Placental pericyte (primary cell): ENCODE measurements around a stretch of chr20.

DNA sequence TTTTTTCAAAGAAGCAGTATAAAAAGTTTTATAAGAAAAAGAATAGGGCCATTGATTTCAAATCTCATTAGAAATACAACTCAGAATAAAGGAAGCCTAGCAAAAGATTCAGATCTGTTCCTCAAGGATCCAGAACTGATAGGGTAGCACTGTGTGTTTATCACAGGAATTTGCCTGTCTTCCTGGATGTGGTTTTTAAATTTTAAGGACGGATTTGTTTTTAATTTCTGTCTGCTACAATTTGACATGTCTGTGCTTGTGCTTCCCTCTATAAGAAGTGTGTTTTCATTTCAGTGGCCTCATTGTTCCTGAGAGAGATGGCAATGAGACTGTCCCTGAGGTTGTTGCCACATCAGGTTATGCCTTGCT, 74.6 kb downstream of the ATRN start:
- CAGE, long polyA plus RNA = no peak

- CAGE, long polyA plus RNA = no peak
Observed at GRCh38 chr20:3595505-3596010, 67.6 kb downstream of the GFRA4 start.

DNA sequence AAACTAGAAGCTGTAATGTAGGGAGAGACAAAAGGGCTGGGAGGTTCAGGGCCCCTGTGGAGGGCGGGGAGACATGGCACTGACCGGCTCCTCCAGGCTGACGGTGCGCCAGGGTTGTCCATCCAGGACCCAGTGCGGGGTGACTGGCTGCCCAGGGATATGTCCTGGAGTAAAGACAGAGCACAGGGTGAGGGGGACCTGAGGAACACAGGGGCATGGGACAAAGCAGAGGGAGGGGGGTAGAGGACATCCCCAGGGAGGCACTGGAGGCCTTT, 2.5 kb downstream of the ADAM33 start:
- CAGE, long polyA plus RNA = no peak

DNA sequence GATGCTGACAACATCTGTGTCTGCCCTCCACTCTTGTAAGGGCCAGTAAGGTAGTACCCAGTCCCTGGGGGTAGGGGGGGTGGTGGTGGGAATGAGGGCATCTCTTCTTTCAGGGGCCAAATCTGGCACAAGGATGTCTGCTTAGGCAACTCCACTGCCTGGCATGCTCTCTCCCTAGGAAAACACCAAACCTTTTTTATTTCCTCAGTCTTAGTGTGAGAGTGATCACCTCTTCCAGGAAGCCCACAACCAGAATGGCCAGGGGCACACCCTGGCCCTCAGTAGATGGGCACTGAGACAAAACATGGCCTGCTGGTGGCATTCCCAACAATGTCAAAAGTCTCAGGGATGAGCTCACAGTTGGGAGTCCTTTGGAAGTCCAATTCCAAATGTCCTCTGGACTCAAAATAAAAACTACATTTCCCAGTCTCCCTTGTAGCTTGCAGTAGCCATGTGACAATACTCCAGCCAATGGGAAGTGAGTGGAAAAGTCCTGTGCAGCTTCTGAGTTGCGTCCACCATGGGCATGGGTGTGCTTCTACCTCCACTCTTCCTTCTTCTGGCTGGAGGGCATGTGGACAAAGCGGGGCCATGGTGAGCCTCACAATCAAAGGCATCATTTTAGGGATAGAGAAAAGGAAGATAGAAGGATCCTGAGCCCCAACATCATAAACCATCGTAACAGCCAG, 5.7 kb upstream of the ADAM33 start:
- CAGE, long polyA plus RNA = no peak

GRCh38 chr20:3758533-3759031, 9.0 kb downstream of the ADISSP start:
- CAGE, long polyA plus RNA = no peak

GRCh38 chr20:3766865-3767478, 581 bp downstream of the ADISSP start:
- CAGE, long polyA plus RNA = no peak

DNA sequence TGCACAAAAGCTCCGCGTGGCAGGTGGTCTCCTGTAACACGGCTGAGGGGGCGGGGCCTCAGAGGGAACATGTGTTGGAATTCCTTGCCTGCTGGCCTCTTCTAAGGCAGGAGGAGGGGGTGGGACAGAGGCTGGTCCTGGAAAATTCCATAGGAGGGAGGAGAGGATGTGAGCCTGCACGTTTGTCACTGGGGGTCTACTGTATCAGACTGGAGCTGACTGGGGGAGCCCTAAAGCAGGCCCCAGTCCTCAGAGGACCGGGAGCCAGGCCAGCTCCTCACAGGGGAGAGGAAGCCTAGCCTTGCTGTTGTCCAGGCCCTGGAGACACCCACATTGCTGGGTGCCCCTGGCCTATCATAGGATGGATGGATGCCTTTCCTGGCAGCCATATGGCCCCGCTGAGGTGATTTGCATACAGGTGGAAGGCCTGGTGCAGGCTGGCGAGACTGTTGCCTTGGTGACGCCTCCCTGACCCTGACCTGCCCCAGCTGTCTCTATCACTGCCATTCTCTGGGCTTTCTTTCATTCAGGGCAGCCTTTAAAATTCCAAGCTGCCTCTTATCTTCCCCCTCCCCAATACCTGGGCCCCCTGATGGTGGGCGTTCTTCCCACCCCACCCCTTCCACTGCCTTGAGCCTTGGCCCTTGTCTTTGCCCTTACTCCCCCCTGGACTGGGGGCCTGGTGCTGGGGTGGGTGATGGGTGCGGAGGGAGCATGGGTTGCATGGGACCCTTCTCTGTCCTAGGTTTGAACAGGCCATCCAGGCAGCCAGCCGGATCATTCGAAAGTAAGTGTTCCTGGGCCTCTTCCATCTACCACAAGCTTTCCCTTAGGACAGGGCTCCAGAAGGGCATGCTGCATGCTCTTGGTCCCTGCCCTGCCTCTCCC, 3.7 kb downstream of the CDC25B start:
- CAGE, long polyA plus RNA = no peak

- CAGE, long polyA plus RNA = no peak
Observed at GRCh38 chr20:3874033-3875058, 14.8 kb upstream of the PANK2 start.

DNA sequence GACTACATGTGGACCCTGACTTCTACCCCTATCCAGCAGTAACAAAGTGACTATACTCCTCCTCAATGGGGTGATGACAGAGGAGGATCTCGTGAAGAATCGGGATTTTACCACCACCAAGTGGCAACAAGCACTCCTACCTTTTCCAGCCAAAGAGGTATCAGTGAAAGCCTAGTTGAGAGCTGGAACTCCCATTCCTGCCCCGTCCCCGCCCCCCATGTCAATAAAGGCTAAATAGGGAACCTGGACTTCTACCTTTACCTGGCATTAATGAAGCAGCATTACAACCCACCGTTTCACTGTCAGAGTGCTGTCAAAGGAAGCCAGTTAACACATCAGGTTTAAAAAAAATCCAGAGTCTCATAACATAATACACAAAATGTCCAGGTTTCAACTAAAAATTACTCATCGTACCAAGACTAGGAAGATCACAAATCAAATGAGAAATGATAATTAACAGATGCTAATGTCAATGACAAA, 45.3 kb downstream of the RNF24 start:
- CAGE, long polyA plus RNA = no peak

GRCh38 chr20:3980590-3981194, 34.7 kb downstream of the RNF24 start:
- CAGE, long polyA plus RNA = no peak

- CAGE, long polyA plus RNA = no peak
Observed at GRCh38 chr20:4051879-4052420, 36.6 kb upstream of the RNF24 start.

- CAGE, long polyA plus RNA = no peak
Observed at GRCh38 chr20:4134583-4135423, 13.8 kb upstream of the SMOX start.

GRCh38 chr20:4150134-4150544, 1.5 kb downstream of the SMOX start:
- CAGE, long polyA plus RNA = no peak

DNA sequence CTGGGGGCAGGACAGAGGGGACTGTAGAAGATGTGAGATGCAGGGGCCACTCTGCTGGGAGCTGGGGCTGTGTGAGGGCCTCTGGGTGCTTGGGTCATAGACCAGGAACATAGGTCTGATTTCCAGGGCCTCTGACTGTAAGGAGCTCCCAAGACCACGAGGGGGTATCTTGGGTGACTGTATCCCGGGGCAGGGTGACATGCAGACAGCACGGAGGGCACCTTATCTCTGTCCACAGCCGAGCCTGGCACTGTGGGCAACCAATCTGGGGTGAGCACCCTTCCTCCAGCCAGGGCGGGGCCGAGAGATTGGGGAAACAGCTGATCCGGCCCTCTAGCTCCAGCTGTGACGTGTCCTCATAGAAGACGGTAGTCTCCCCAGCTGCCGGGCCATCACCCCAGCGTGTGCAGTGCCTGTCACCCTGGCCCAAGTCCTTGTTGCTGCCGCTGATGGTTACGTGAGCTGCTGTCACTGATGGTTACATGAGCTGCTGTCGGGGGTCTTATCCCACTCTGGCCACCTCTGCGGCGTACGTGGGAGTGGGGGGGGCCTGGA, 6.3 kb downstream of the SMOX start:
- CAGE, long polyA plus RNA = no peak

GRCh38 chr20:4244690-4245467, 4.2 kb downstream of the ADRA1D start:
- CAGE, long polyA plus RNA = no peak

DNA sequence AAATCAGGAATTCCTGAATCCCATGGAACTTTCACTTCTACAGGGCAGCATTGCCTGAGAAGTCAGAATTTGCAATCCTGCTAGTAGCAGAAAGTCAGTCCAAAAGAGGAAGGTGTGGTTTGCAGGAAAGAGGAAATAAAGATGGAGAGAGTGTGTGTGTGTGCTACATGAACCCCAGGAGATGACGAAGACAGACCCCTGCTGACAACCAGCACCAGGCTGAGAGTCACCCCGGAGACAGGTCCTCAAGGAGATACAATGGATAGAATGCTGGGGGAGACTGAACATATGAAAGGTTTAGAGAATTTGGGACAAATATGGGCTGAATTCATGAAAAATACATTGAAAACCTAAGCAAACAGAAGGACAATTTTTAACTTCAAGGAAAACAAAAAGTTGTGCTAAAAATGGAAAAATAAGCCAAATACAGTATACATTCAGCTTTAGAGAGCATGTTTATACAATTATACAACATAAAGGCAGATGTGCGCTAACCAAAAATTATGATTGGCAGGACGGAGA, 45.1 kb downstream of the PRND start:
- CAGE, long polyA plus RNA = no peak

- CAGE, long polyA plus RNA = no peak
Observed at GRCh38 chr20:4814144-4814603, 9.2 kb downstream of the RASSF2 start.

GRCh38 chr20:4814604-4815428, 8.6 kb downstream of the RASSF2 start:
- CAGE, long polyA plus RNA = no peak

GRCh38 chr20:4829447-4830104, 6.2 kb upstream of the RASSF2 start:
- CAGE, long polyA plus RNA = no peak

DNA sequence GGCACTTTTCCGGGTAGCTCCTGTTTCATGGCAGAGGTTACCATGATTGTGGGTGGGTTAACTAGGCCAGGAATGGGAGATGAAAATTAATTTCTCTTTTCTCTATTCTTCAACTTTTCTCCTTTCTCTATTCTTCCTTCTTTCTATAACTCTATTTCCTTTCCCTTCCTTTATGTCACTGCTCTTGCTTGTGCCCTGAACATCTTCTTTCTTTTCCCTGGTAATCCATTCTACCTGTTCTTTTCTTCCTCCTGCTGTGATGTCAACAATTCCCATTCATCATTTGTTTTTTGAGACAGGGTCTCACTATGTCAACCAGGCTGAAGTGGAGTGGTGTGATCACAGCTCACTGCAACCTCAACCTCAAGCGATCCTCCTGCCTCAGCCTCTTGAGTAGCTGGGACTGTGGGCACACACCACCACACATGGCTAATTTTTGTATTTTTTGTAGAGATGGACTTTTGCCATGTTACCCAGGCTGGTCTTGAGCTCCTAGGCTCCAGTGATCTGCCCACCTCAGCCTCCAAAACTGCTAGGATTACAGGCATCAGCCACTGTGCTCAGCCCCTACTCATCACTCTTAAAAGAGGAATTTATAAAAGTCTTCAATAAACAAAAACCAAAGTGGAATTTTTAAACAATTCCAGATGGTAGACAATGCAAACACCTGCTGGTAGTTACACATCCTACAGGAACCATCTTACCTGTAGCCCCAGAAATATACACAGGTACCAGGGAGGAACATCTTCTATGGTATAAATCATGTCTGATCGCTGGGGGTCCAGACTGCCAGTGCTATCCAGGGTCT, 78.5 kb upstream of the RASSF2 start:
- CAGE, long polyA plus RNA = no peak